OVCAR3 (cell line): ENCODE results near the gene CHCT1.

DNA sequence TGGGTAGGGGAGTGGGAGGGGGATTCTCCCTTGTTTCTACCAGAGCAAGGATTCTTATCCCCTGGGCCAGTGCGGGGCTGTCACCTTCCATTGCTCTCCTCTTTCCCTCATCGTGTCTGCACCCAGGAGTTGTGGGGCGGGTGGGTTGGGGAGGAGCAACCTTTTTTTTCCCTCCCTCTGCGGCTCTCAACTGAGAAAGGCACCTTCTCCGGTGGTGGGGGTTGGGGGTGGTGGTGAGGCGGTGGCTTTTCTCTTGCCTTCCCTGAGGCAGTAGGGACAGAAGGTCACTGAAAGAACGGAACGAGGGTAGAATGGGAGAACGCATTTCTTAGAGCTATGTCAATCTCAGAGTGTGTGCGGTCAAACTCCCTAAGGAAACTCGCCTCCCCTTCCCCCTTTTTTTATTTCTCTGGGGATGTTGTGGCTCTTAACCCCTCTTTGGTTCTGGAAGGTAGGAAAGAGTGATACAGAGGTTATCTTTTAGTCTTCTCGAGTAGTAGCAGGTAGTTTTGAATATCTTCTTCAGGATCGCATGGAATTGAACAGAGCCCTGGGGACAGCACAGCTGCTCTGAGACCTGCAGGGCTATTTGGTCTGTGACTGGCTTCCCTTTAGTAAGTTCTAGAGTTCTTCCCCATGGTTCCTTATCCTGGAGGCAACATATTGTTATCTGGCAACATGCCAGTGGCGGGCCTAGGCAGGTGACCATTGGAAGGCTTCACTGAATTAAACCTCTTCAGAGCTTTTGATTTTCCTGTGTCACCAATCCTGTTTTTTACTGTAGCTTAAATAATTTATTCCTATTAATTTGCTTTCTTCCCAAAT, 1.0 kb downstream of the CLTC start:
- RRBS: no CpG with 5 or more reads among the region's 14 CpGs

DNA sequence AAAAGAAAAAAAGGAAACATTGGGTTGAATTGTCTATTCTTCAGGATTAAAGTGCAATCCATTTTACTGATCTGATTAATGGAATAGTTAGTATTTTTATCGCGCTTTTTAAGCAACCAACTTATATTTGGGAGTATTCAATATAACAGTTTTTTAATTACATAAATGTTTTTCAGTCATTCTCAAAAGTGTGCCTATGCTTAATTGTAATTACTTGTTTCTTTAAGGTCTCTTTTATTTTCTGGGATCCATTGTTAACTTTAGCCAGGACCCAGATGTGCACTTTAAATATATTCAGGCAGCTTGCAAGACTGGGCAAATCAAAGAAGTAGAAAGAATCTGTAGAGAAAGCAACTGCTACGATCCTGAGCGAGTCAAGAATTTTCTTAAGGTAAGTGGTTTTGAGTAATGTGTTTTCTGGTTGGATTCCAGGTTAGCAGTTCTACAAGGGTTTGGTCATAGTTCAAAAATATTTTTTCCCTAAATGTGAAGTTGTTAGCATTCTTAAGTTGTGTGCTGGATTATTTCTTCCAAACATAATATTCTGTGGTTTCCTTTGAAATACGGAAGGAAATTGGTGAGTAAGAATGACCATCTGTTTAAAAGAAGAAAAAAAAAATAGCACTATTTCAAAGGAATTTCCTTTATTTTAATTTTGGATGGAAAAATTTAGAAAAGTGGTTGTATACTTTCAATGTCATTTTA, 38.5 kb downstream of the PTRH2 start:
- RRBS: no CpG with 5 or more reads among the region's 5 CpGs

DNA sequence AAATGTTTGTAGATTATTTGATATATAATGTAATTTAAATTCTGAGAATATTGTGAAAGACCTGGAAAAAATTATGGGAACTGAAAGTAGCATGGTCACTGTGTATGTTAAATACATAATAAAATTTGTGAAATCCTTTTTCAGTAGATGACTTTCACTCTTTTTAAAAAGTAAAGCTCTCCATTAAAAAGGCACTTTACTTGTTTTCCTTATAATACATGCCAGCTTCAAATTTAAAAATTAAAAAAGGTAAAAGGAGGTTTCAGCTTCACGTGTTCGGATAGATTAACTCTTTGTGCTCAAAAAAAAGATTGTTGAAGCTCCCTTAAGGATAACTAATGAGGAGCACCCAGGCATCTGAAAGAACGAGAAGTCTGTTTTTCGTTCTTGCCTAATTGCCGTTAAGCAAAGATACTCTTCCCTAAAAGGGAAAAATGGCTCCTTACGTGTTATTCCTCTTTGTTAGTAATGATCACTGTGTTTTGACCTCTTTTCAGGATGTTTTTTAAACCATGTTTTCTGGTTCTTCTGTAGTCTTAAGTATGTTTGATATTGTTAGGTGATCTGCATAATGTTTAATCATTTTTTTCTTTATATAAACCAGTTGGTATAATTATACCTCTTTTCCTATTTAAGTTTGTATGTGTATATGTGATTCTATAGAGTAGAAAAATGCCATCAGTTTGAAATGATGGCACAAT, 87.7 kb downstream of the TUBD1 start:
- RRBS: no CpG with 5 or more reads among the region's 6 CpGs

- RRBS: no CpG with 5 or more reads among the region's 44 CpGs
Observed at GRCh38 chr17:60135452-60136058, 14.2 kb upstream of the CA4 start.

- RRBS: 8% methylated on average over 6 of the region's 19 CpGs
Observed at GRCh38 chr17:60391558-60391851, 428 bp downstream of the USP32 start.

DNA sequence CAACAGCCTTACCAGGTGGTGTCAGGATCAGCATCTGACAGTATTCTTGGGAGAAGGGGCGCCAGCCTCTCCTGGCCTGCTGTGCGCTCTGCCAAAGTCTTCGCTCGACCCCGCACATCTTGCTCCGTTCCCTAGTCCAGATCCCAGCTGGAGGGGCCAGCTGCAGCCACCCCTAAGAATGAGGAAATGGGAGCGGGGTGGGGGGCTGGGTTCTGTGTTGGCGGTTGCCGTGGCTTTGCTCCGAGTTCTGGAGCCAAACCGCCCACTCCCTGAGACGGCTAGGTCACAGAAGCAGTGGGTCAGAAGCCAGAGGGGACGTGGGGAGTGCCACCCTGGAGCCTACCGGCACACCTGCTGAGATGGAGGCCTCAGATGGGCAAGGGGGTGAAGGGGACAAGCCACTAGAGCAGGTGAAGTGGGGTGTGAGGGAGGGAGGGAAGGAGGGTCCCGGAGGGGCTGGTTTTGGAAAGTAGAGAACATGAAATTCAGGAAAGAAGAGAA, at the start of gene CHCT1:
Gene CHCT1 (plus strand): TSS at position 256 of the 501 bp plus-strand sequence.
- RRBS: 97% methylated on average over 1 of the region's 15 CpGs

- RRBS: no CpG with 5 or more reads among the region's 2 CpGs
Observed at GRCh38 chr17:60571093-60571618, 28.8 kb upstream of the PPM1D start.

- RRBS: no CpG with 5 or more reads among the region's 8 CpGs
Observed at GRCh38 chr17:61128565-61129266, 270.9 kb upstream of the TBX2 start.

DNA sequence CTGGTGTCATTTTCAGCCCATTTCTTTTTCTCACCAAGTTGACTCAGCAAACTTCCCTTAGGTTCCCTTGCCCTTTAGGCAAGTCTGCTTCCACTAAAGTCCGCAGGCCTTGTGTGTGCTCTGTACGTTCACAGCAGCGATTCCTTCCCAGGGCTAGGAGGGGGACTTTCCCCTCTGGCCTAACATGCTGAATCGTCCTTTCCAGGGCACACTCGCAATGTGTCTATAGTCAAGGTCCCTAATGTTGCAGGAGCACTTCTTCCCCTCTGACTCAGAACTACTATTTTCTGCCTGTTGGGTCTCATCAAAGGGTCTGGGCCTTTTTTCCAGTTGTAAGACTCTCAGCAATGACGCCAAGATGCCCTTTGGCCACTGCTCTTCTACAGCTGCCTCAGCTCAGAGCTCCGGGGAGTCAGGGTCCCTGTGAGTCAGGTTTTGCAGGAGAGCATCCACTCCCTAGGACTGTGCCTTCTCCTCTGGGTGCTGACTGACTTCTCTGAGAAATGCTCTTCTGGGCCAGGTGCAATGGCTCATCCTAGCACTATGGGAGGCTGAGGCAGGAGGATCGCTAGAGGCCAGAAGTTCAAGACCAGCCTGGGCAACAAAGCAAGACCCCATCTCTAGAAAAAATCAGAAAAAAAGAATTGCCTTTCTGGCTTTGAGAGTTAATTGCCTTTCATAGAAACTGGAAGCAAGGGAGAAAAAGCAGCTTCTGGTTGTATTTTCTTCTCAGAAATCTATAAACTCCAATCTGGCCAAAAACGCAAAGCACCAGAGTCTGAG, 64.4 kb upstream of the TBX2 start:
- RRBS: no CpG with 5 or more reads among the region's 9 CpGs

GRCh38 chr17:61467642-61468070, 15.4 kb downstream of the TBX4 start:
- RRBS: 39% methylated on average over 5 of the region's 7 CpGs

DNA sequence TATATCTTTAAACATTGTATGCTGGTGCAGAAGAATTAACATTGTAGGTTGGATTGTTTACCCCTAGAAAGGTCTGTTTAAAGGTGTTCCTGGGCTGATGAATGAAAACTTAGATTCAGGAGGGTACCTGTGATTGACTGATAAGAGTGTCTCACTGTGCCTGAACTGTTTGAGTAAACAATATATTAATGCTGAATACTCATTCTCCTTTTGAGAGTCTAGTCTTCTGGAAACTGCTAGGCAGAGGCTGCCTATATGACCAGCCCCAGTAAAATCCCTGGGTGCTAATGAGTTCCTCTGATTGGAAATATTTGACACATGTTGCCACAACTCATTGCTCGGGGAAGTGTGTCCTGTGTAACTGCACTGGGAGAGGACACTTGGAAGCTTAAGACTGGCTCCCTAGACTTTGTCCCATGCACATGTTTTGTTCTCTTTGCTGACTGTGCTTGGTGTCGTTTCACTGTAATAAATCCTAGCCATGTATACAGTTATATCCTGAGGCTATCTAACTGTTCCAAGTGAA, 108.6 kb upstream of the NACA2 start:
- RRBS: no CpG with 5 or more reads among the region's 2 CpGs

DNA sequence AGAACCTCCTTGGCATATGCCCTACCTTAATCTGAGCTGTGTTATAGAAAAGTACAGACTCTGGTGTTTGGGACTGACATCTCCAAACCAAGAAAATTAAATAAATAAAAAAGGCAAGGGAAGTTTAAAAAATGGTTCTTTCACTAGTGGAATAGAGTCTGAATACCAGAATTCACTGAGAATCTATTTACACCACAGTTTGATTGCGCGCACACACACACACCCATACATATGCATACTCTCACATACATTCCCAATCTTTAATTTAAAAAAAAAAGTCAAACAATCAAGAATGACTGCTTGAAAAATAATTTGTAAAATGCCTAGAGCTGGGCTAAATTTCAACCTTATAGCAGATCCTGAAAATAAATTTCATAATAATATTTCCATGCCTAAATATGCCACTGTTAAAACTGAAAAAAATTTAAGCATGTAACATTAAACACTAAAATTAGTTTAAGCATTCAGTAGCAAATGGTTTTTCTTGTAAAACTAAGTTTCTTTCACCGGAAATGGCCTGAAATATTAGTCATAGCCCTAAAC, 17.3 kb upstream of the INTS2 start:
- RRBS: no CpG with 5 or more reads among the region's 3 CpGs

- RRBS: 3% methylated on average over 6 of the region's 22 CpGs
Observed at GRCh38 chr17:62065835-62066133, 706 bp upstream of the MED13 start.

GRCh38 chr17:62703140-62703636, 75.7 kb downstream of the MRC2 start:
- RRBS: no CpG with 5 or more reads among the region's 11 CpGs

- RRBS: no CpG with 5 or more reads among the region's 5 CpGs
Observed at GRCh38 chr17:63389354-63389963, 56.6 kb downstream of the CYB561 start.

DNA sequence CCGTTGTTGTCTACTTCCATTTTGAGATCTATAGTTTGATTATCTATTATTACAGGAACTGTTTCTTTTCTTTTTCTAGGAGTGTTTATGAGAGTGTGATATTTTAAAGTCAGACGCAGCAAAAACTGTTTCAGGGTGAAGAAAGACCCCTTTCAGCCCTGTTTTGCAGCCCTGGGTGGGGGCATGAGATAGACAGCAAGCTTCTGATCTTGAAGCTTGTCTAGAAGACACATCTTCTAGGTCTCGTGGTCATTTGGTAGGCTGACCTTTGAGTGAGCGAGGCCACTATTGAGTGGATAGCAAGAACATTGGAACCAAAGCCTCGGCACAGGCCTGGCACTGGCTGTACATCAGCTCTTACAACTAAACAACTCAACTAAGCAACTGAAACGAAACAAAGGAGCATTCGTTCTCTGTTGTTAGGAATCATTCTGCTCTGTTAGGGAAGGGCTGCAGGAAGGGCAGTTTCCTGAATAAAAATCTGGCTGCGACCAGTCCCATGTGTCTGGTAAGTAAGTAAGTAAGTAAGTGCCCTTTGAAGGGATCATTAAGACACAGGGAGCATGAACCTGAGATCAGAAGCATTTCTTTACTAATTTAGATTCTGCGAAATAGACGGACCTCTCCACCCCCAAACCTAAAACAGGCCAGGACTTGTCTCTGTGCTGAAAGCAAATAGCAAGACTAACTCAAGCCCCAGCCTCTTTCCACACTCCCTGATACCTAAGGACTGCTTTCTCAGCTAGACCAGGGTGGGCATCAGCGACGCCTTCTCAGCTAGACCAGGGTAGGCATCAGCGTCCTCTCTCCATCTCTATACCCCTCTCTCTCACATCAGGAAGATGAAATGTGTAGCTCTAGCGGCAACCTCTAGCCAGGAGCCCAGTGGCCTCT, 22.8 kb downstream of the CYB561 start:
- RRBS: no CpG with 5 or more reads among the region's 14 CpGs

GRCh38 chr17:63447644-63448075, 1.6 kb upstream of the CYB561 start:
- RRBS: no CpG with 5 or more reads among the region's 10 CpGs

DNA sequence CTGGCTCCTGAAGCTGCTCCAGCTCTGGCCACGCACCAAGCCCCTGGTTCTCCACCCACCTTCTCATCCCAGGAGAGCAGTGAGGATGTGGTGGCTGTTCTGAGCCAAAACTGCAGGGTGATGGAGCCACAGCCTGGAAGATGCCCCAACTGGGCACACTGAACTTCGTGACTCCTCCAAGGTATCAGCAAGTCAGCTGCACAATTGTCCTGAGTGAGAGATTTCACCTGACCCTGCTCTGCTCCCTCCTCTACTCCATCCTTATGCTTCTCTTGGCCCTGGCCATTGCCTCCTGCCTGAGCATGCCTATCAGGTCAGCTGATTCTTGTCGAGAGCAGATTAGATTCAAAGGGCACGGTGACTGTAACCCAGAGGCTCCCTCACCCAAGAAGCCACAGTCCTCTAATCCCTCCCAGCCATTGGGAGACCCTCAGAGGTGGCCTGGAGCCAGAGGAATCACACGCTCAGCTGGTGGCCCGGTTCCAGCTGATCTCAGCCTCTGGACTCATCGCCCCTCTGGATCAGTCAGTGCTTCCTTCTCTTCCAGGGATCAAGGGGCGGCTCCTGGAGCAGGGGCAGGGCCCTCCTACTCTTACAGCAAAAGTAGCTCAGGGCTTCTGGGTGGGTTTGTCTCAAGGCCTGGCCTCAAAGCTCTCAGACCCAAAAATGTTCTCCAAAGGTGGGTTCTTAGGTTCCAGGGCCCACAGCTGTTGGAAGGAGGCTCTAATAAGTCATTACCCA, 7.0 kb upstream of the CYB561 start:
- RRBS: no CpG with 5 or more reads among the region's 8 CpGs

DNA sequence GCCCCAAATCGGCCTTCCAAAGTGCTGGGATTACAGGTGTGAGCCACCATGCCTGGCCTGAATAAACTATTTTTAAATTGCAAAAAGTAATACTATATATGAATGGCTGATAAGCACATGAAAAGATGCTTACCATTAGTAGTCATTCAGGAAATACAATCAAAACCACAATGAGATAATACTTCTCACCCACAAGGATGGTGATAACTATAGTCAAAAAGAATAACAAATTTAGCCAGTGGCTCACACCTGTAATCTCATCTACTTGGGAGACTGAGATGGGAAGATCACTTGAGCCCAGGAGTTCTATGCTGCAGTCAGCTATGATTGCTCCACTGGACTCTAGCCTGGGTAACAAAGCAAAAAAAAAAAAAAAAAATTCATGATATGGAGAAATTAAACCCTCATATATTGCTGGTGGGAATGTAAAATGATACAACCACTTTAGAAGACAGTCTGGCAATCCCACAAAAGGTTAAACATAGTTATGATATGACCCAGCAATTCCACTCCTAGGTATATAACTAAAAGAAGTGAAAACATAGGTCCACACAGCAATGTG, 2.3 kb upstream of the TACO1 start:
- RRBS: no CpG with 5 or more reads among the region's 1 CpG